Karpas-422 (cell line): ENCODE measurements around the gene PRRC2B.

GRCh38 chr9:131258527-131259332, 17.6 kb downstream of the FAM78A start:
- PRO-cap = no peak
- RAMPAGE, long total RNA = no peak

DNA sequence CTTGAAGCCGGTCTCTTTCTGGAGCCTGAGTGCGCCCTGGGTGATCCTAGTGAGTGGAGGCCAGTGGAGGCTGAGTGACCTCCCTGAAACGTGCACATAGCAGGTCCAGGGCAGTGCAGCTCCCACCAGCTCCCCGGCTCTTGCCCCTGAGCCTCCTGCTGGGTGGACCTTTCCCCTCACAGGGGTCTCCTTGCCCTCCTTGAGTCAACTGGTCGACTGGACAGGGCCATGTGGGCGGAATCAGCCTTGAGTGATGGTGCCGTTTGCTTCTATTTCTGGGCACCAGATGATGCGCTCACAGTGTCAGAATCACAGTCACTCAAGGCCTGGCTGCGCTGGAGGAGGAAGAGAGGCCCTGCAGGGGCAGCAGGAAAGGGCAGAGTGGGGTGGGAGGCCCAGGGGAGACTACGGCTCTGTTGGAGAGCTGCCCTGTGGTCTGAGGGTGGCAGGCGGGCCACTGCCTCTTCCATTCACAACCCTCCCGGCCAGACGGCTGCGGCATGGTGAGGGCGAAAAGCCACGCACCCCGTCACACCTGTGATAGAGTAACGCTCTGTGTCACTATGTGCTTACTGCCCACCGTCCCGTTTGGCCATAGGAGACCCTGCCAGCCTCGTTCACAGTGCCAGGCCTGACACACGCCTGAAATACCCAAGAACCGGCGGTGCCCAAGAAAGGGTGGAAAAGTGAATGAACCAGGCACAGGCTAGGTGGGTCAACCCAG, 9.8 kb downstream of the PLPP7 start:
- PRO-cap = no peak
- RAMPAGE, long total RNA = no peak

GRCh38 chr9:131393918-131394331, at the start of gene PRRC2B:
PRRC2B (plus strand) TSS chr9:131394086.
- PRO-cap = bidirectional peak, plus-strand start at chr9:131394113, minus-strand start at chr9:131393698
- RAMPAGE, long total RNA = no peak

GRCh38 chr9:131394332-131395063, 612 bp downstream of the PRRC2B start:
- PRO-cap = no peak
- RAMPAGE, long total RNA = no peak

GRCh38 chr9:131423176-131424088, 29.5 kb downstream of the PRRC2B start:
- PRO-cap = no peak
- RAMPAGE, long total RNA = no peak

DNA sequence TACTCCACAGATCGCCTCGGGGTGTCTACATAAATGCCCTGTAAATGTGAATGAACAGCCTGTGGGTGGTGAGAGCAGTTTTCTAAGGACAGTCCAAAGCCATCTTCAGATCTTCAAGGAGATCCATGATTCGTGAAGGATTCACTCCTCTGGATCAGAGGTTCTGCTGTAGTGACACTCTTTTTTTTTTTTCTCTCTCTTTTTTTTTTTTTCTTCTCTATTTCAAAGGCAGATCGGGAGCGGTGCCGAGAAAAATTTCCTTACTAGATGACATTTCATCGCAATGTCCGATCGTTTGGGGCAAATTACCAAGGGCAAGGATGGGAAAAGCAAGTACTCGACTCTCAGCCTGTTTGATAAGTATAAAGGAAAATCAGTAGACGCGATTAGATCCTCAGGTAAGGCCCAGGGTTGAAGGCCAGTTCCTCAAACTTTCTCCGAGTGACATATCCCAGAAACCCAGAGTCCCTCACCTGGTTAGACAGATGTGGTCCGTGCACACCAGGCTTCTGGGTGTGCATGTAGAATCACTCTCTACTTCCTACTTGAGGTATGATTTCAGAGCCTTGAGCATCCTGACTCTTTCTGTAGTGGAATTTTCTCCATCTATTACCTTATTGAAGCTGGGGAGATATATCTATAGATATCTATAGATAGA, 36.1 kb downstream of the PRRC2B start:
- PRO-cap = no peak
- RAMPAGE, long total RNA = no peak

DNA sequence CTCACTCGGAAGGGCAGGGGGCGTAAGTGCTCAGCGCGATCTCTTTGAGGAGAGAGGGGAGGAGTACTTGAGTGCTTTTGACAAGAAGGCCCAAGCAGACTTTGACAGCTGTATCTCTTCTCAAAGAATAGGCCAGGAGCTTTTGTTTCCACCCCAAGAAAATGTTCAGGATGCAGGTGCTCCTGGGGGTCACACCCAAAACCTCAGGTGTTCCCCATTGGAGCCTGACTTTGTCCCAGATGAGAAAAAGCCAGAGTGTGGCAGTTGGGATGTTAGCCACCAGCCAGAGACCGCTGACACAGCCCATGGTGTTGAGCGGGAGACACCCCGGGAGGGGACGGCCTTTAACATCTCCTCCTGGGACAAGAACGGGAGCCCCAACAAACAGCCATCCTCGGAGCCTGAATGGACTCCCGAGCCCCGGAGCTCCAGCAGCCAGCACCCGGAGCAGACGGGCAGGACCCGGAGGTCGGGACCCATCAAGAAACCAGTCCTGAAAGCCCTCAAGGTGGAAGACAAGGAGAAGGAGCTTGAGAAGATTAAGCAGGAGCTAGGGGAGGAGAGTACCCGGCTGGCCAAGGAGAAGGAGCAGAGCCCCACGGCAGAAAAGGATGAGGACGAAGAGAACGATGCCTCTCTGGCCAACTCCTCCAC, 28.1 kb upstream of the POMT1 start:
- PRO-cap = no peak
- RAMPAGE, long total RNA = no peak

DNA sequence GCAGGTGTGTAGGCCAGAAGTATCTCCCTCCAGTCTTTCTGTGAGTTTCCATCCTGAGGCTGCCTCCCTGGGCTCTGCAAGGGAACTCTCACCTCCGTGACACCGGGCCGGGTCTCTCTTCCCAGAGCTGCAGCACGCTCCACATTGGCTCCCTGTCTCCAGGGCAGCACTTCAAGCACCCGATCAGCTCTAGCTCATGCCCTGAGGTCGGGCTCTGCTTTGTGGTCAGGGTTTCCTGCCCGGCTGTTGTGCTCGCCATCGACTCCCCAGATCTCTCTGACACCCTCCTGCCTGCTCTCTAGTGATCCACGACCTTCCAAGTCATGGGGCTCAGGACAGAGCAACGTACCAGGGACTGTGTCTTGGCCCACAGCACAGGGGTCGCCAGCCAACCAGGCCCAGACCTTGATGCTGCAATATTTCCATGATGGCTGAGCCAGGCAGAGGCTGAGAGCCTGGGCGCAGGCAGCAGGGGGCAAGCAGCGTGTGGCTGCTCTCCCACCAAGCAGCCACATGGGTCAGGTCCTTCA, 45.1 kb downstream of the PRRT1B start:
- PRO-cap = no peak
- RAMPAGE, long total RNA = no peak

DNA sequence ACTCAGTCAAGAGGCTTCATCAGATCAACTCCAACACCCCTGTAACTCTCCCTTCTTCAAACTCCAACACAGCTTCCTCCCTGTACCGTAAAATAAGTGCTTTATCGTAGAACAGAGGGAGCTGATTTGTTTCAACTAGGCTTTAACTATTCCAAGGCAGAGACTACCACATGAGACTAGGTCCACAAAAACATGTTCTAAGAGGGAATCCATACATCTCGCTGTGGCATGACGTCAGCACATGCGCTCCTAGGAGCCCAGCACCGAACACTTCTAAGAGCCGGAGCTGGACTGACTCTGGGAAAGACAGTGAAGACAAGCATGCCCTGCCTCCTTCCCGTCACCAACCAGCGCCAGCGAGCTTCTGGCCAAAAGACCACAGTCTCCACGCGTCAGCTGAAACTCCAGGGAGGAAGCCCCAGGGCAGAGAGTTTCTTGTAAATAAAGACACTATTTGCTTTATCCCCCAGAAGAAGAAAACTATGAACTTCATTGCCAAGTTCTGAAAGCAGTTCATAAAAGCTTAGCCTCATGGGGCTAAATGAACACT, 96.2 kb downstream of the PRRT1B start:
- PRO-cap = no peak
- RAMPAGE, long total RNA = no peak

GRCh38 chr9:131643113-131643559, 96.7 kb downstream of the RAPGEF1 start:
- PRO-cap = no peak
- RAMPAGE, long total RNA = no peak

DNA sequence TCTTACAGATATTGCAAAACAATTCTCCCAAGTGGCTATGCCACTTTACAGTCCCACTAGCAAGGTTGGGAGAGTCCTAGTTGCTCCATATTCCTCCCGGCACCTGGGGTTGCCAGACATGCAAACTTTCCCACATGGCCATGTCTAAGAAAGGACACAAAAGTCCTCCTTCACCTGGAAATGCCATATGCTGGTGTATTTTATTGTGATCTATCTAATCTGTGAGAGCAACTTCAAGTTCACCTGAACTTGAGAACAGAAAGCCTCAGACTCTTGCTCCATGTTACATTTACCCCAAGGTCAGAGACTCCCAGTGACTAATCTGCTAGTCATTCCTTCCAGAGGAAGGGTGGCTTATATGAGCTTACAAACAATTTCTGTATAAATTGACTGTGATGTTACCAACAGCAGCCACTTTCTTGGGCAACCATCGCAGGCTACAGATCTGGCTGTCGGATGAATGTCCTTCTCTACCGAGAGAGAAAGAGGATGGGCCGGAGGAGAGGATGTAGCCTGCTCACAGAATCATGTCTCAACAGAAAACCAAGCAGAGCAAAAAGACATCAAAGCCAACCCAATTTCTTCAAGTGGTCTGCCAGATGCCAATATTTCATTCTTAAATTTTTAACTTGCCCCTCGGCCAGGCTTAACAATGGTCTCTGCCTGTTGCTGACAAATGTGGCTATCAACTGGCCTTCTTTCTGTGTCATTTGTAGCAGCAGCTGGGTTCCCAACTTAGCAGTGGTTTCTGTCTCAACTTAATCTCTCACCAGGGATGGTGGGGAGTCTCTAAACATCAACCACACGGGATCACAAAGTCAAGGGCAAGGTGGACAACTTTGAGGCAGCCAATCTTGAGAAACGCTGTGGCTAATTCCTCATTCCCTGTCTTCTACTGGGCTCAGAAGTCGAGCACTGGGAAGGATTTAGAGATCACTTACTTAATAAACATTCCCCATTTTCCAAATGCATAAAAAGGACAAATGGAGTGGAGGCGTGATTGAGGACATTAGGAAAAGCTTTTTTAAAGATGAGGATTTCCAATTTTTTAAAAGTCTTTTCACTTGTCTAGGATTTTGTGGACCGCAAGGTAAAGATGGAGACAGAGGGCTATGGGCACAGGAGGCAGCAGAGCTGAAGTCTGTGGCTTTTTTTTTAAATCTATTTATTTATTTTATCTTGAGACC, 81.3 kb downstream of the RAPGEF1 start:
- PRO-cap = no peak
- RAMPAGE, long total RNA = no peak

DNA sequence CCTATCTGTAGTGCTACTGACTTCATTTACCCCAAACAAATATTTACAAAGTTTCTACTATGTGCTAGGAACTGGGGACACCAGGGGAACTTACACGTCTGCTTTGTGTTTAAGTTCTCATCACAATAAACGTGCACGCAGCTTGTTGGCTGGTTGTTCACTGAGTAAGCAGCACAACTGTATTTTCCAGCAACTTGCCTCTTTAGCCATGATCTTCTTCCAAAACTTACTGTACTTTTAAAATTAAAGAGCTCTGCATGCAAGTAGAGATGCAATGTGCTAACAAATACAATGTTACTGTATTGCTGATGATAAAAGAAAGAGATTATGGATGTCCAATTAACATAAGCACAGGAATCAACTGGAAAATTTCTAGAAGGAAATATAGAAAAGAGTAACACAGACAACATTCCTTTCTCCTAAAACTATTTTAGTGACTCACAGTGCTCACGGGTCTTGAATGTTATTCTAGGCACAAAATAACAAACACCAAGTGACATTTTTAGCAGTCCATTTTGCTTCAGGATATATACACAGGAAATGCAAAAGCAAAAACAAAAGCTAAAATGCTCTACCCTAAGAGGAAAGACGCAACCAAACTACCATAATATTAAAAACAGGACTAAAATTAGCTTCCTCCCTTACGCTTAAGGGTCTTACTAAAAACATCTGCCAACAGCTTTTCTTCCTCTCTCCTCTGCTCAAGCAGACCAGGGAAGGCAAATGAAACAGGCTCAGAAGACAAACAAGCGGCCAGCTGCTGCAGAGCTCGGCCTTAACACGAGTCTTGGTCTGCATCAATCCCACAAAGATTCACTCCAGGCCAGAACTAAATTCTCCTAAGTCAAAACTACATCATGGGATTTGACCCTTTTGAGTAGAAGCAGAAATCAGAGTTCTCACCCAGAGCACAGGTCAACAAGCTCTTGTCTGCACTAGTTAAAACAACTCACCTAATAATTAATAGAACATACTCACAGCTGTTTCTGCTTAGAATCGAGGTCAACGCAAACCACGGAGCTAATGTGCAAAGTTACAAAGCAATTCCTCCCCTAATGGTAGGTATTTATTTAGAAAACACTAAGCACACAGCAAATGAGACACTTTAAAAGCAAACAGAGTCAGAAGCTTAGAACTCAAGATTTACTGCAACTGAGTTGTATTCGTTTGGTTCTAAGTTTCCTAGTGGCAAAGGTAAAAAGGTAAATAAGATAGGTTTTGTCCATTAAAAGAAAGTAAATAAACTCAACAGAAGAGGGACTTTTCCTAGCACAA, 62.4 kb downstream of the RAPGEF1 start:
- PRO-cap = no peak
- RAMPAGE, long total RNA = no peak

GRCh38 chr9:131807726-131808050, 67.8 kb upstream of the RAPGEF1 start:
- PRO-cap = no peak
- RAMPAGE, long total RNA = no peak

GRCh38 chr9:131866198-131866827, 126.4 kb upstream of the RAPGEF1 start:
- PRO-cap = no peak
- RAMPAGE, long total RNA = no peak

DNA sequence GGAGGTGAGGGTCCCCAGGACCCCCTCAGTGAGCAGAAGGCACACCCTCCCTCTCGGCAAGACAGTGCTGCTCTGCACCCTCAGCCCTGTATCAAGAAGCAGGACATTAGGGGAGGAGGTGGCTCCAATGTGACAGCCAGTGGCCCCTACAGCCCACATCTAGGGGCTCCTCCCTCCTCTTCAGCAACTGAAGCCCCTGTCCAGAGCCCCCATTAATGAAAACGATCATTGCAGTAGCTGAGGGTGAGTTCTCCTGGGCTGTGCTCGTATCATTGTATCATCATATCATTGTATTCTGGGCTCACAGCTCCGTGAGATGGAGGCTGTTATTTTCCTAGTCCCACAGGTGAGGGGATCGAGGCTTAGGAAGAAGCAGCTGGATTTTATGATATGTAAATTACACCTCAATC, 71.6 kb downstream of the NTNG2 start:
- PRO-cap = no peak
- RAMPAGE, long total RNA = no peak

GRCh38 chr9:132245140-132245505, 83.3 kb downstream of the NTNG2 start:
- PRO-cap = no peak
- RAMPAGE, long total RNA = no peak

- PRO-cap = no peak
- RAMPAGE, long total RNA = no peak
These were observed 25.5 kb downstream of the SETX start for GRCh38 chr9:132329251-132329811.

DNA sequence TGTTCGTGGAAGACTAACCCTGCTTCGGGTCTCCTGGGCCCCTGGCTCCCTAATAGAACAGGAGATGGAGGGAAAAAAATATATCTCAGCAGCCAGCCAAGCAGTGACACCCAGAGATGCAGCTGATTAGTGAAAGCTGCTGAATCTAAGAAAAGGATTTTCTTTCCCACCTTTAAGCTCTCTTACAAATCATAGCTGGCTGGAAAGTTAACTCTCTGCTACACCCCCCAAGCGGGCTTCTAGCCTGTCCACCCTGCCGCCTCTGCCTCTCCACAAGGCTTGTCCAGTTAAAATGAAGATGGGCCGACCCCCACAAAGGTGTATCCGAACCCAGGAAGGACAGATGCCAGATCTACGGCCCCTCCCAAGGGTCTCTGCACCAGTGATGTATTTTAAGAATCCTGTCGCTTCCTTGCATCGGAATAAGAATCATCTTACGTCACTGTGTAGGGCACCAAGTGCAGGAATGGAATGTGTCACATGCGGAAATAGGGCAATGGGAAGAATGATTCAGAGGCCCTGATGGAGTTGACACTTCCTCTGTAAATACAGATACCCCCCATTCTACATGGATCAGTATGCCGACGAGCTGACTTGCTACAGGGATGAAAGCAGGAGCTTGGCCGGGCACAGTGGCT, 33.4 kb upstream of the BARHL1 start:
- PRO-cap = bidirectional peak, plus-strand start at position 79 of the sequence, minus-strand start at position 54 of the sequence; bidirectional peak, plus-strand start at position 562 of the sequence, minus-strand start at position 285 of the sequence
- RAMPAGE, long total RNA = no peak

GRCh38 chr9:132679289-132679742, 9.1 kb downstream of the GTF3C4 start:
- PRO-cap = no peak
- RAMPAGE, long total RNA = no peak

DNA sequence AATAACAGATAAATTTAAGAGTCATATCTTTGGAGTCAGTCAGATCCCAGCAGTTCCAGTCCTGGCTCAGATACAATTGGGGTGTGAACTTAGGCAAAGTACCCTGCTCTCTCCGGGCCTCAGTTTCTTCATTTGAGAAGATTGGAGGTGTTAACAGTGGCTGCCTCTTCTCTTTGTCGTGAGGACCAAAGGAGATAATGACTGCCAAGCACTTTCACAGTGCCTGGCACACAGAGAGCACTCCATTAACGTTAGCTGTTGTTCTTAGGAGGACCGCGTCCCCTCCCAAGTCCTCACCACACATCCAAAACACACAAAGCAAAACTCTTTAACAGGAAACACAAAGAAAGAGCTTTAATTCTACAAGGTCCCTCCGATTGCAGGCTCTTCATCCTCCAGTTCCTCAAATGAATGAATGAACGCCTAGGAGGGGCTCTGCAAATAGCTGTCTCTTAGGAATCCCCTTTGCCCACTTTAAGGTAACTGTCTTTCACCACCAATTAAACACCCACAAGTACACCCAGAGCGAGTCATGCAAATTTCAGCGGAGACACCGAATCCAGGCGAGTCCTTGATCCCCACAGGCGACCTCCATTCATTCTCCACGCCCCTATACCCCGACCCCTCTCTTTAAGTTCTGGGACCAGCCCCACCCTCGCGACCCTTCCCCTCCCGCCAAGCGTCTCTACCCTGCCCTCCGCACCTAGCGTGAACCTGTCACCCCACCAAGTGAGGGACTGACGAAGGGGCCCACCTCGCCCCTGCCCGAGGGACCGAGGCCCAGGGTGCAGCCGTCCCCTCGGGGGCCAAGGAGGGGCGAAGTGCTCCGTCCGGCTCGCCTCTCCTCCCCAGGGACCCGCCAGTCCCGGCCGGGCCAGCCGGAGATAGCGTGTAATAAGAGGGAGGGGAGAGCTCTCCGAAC, 671 bp downstream of the TSC1 start:
- PRO-cap = bidirectional peak, plus-strand start at position 660 of the sequence, minus-strand start at position 476 of the sequence; unidirectional peak, minus-strand start at position 731 of the sequence
- RAMPAGE, long total RNA = no peak